Left ventricle myocardium (tissue), 1 donor: Measurements from ENCODE around the gene LYRM7.

GRCh38 chr5:129751514-129751909 lies 3.6 kb downstream of the MINAR2 start:
- PRO-cap, result no peak

- PRO-cap, result no peak
These were observed 1.4 kb downstream of the HINT1 start for GRCh38 chr5:131163725-131164083.

- PRO-cap, result bidirectional peak, plus-strand start at chr5:131170984, minus-strand start at chr5:131170706
These were observed at the start of gene LYRM7 for GRCh38 chr5:131170395-131171446. TSS of gene LYRM7 (plus strand) at chr5:131170944.

- PRO-cap, result no peak
These were observed 39.0 kb downstream of the LYRM7 start for GRCh38 chr5:131209336-131210528.

- PRO-cap, result no peak
These were observed 15.3 kb downstream of the CDC42SE2 start for GRCh38 chr5:131279150-131279645.

- PRO-cap, result no peak
These were observed 85.5 kb downstream of the CDC42SE2 start for GRCh38 chr5:131349278-131349730.

- PRO-cap, result no peak
These were observed 127.0 kb downstream of the CDC42SE2 start for GRCh38 chr5:131390701-131391311.

- PRO-cap, result no peak
These were observed 68.0 kb downstream of the FNIP1 start for GRCh38 chr5:131728784-131729299.

- PRO-cap, result no peak
These were observed 64.4 kb downstream of the FNIP1 start for GRCh38 chr5:131732443-131732813.

DNA sequence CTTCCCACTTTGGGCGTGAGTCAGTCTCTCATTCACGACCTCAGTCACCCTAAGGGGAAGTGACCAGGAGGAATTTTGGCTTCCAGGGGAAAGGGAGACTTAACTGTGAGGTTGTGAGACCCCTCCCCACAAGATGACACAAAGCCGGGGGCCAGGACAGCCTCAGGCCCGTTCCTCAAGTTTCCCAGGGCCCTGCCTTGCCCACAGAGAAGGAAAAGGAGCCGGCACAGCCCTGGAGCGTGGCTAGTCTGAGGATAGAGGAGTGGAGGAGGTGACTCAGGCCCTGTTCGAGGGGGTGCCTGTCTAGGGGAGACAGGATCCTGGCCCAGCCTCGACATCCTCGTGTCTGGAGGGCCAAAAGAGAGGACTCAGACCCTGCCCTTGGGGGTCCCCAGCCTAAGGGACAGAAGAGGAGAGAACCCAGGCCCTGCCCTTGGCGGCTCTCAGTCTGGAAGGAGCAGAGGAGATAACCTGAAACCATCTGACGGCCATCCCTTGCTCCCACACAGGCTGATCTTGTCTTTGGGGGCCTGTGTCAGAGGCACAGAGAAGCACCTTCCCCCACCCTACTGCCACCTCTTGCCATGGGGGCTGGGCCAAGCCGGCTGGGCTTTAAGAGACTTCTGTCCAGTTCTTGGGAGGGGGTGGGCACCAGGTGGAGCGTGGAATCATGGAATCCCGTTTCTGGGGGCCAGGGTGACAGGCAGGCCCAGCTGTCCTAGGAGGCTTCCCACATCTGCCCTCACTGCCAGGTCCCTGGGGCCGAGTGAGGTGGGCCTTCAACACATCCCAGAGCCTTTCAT lies 1.0 kb downstream of the PDLIM4 start:
- PRO-cap, result no peak

- PRO-cap, result bidirectional peak, plus-strand start at chr5:132293473, minus-strand start at chr5:132293470
These were observed 1.0 kb upstream of the SLC22A4 start for GRCh38 chr5:132293192-132293502.

DNA sequence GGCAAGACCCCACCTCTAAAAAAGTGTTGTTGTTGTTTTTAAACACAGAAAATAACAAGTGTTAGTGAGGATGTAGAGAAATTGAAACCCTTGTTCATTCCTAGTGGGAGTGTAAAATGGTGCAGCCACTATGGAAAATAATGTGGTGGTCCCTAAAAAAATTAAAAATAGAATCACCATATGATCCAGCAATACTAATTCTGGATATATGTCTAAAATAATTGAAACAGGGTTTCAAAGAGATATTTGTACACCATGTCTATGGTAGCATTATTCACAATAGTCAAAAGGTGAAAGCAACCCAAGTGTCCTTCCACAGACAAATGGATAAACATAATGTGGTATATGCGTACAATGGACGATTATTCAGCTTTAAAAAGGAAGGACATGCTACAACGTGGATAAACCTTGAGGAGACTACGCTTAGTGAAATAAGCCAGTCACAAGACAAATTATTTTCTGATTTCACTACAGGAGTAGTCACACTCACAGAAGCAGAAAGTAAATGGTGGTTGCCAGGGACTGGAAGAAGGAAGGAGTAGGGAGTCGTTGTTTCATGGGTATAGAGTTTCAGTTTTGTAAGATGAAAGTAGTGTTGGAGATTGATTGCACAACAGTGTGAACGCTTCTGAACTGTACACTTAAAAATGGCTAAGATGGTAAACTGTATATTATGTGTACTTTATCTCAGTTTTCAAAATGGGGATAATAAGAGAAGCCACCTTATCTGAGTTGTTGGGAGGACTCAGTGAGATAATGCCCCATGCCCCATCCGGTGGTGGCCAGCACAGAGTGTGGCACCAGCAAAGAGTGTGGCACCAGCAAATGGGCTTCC lies 4.0 kb downstream of the SLC22A4 start:
- PRO-cap, result no peak

- PRO-cap, result no peak
These were observed 7.7 kb downstream of the SLC22A4 start for GRCh38 chr5:132301915-132302346.

DNA sequence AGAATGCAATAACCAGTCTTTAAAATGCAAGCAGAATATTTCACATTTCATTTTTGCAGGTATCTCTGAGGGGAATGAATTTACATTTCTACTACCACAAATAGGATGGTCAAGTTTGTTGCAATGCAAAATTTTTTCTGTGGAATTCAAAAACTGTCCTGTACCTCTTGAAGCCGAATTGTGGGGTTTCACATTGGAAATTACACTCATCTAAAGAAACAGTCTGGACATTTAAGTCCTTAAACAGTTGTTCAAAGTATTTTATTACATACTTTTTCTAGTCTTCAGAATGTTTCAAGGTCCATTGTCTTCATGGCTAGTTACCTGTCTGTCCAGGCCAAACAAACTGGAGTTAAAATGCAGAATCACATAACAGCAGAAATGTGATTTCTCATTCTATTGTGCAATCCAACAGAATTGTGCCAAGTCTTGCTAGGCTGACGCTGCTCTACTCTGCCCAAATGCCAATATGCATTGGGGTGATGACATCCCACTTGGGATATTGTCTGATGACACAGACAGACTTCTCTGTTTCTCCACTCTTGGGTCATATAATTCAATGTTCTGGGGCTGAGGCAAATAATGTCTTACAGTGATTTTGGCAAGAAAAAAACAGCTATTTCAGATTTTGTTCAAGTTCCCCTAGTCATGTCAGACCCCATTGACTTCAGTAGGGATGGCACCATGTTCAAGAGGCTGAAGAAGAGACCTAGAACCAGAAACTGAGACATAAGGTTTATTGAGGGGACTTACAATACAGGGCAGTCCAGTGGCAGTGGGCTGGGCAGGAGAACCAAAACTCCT lies 5.2 kb upstream of the SLC22A5 start:
- PRO-cap, result bidirectional peak, plus-strand start at position 559 of the sequence, minus-strand start at position 348 of the sequence

- PRO-cap, result unidirectional peak, plus-strand start at chr5:132368475
These were observed 1.2 kb upstream of the SLC22A5 start for GRCh38 chr5:132368218-132368759.

DNA sequence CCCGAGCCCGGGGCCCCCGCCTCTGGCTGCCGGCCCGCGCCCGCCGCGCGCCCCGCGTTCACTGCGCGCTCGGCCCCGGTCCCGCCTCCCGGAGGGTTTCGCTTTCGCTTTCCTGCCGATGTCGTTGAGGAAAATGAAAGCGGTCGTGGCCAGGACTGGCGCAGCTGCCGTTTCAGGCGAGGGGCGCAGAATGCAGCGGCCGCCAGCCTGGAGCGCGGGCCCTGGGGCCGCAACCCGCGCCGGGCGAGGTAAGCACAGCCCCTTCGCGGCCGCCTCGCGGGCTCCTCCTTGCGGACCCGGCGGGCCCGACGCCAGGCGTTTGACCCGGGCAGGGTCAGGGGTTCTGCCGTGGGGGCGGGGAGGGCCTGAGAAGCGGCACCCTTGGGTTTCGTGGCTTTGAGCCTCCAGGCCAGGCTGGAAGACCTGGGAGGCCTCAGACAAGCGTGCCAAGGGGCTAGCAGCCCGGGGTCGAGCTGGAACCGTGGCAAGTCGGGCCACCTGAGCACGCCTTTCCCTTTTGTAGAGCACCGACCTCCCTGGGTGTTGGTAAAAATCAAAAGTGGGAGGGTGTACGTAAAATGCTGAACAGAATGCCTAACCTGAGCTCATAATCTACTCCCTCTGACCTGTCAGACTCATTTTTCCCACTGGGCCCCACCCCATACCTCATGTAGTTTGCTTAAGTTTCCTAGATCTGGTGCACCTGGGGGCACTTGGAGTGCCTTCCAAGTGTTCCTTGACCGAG lies 41.5 kb downstream of the SLC22A5 start:
- PRO-cap, result bidirectional peak, plus-strand start at position 127 of the sequence, minus-strand start at position 256 of the sequence

DNA sequence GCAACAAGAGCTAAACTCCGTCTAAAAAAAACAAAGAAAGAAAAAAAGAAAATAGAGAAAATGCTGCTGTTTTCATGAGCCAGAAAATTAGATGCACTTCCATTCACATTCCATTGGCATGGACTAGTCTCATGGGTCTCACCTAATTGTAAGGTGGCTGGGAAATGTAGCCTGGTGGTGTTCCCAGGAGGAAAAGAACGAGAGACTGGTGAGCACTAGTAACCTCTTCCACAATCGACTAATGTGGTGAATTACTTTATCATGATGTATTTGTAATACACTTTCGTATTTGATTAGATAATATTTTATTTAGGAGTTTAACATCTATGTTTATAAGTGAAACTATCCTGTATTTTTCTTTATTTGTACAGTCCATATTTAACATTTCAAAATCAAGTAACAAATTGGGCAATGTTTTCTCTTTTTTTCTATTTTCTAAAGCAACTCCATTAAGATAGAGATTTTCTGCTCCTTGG lies 43.1 kb downstream of the SLC22A5 start:
- PRO-cap, result no peak

GRCh38 chr5:132466662-132467514 lies 23.7 kb downstream of the IRF1 start:
- PRO-cap, result no peak

DNA sequence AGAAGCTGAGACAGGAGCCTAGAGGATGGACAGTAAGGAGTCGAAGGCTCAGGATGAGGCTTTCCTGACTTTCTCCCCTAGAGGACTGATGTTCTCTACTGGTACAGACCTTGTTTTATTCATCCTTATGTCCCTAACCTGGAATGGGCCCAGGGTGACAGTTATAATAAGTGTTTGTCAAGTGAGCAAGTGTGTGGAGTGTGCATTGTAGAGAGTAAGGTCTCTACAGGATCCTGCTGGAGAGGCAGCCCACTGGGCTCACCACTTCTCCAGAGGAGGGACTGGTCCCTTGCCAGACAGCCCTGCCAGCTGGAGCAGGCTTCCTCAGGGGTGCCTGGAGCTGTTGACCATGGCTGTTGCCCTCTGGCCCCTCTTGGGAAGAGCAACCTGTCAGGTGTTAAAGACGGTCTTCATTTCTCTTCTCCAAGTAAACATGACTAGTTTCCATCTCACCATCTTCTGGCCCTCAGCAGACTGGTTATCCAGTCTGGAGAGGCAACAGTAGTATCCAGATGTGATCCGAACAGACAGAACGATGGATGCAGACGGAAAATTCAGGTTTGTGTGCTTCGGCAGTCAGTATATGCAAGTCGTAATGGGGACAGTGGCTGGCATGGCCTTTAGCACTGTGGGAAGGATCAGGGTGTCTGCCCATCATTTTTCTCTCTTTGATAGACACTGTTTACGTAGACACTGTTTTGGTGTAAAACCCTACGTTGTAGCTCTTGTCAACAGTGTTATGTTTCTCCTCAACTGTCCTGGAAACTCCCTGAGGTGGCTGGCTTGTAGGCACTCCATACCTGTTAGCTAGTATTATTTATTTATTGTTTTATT lies 19.9 kb downstream of the IRF1 start:
- PRO-cap, result no peak

DNA sequence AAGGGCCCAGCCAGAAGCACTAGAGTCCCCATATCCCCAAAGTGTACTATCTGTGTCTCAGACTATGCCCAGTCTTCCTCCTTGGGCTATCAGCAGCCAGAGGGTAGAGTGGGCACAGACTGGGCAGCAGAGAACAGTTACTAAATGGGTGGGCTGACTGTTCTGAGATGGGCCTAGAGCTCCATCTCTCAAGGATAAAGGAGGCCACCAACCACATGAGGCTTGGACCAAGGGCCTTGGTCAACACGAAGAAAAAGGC lies 3.3 kb downstream of the IRF1 start:
- PRO-cap, result no peak